ENCODE measurements around the gene PTPDC1.

- RRBS: no CpG with 5 or more reads among the region's 27 CpGs
Observed at GRCh38 chr9:93665614-93666302, 89.4 kb downstream of the PHF2 start.

- RRBS: no CpG with 5 or more reads among the region's 16 CpGs
Observed at GRCh38 chr9:93949791-93950510, 5.2 kb downstream of the BARX1 start.

DNA sequence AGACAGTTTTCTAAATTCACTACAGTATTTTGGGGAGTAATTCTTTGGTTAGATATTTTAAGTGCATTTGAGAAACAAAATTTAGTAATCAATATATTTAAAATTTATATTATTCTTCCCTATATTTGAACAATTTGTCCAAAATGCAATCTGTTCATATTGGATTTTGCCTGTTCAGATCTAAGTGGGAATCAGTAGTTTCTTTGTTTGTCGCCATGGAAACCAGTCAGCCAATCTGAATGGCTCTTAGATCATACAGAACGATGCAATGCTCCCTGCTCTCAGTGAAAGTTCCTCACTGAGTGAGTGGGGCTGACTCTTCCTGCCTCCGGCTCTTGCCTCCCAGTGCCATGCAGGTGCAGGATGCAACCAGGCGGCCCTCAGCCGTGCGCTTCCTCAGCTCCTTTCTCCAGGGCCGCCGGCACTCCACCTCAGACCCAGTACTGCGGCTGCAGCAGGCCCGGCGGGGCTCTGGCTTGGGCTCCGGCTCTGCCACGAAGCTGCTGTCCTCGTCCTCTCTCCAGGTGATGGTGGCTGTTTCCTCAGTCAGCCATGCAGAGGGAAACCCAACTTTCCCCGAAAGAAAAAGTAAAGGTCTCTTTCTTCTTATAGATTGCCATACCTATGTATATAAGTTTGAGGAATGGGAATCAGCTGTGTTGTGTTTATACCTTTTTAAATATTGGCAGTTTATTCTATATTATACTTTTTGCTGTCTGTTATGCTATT is at the start of gene PTPDC1:
PTPDC1 (plus strand) TSS at position 284 of the 729 bp plus-strand sequence.
- RRBS: 98% methylated on average over 7 of the region's 15 CpGs

DNA sequence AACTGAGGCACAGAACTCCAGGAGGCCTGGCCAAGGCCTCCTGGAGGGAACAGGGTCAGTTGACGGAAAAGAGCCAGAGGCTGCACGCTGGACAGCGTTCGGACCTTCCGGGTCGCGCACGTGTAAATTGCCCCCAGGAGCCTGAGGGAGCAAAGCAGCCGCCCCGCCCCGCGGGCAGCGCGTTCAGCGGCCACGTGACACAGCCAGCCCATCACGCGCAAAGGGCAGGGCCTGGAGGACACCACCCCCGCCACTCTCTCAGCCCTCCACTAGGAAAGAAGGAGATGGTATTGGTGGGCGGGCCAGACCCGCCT is 81.4 kb downstream of the PTPDC1 start:
- RRBS: no CpG with 5 or more reads among the region's 21 CpGs

- RRBS: no CpG with 5 or more reads among the region's 3 CpGs
Observed at GRCh38 chr9:94459927-94460484, 85.6 kb downstream of the MFSD14B start.

- RRBS: no CpG with 5 or more reads among the region's 9 CpGs
Observed at GRCh38 chr9:94586819-94587154, 6.8 kb downstream of the FBP2 start.

GRCh38 chr9:94603141-94603856 is 9.7 kb upstream of the FBP2 start:
- RRBS: 3% methylated on average over 6 of the region's 15 CpGs

GRCh38 chr9:94882789-94883323 is 156.4 kb downstream of the AOPEP start:
- RRBS: no CpG with 5 or more reads among the region's 7 CpGs

GRCh38 chr9:94919188-94919851 is 192.8 kb downstream of the AOPEP start:
- RRBS: no CpG with 5 or more reads among the region's 13 CpGs

DNA sequence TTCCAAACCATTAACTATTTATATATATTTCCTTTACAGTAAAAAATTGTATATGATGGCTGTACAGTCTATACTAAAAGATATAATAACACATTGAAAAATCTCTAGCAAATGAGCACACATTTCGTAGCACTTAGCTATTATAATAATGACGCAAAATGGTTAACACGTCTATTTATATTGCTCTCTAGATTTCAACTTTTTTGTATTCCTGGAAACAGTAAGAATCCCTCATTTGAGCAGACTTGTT is 277.1 kb downstream of the AOPEP start:
- RRBS: no CpG with 5 or more reads among the region's 3 CpGs

DNA sequence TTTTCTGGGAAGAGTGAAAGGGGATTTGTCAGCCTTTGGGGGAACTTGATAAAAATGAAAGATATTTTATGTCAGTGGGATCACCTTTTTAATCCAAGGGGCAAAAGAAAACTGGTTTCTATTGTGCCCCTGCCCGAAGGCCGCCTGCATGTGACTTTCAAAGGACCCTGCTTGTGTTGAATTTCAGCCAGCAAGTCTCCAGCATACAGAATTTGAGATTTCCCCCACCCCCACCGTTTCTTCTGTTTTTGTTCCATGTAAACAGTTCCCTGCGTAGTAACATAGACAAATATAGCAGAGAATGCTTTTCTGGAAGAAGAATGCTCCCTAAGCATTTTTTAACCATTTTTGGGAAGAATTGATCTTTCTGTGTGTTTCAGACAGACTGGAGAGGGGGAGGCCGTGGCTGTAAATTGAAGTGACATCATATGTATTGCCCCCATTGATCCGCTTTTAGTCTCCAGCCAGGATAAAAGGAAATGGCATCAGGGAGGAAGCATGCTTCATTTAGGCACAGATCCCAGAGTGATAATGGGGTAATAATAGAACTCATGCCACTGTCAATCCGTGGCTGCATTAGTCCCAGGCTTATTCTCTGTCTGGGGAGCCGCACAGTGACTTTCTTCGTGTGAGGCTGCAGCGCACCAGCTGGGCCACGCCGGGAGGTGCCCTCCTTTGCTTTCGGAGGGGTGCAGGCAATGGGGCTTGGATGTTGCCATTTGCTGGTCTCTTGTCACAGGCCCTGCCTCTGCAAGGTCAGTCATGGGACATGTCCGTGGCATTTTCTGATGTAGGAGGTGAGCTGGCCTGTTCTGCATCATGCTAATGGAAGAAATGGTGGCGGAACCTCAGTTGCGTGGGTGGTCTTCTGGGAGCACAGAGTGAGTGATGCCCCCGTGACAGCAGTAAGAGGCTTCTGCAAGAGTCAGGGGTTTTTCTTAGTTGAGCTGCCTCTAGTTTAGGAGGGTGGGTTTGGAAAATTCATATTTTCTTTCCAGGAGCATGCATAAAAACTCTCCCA is 261.5 kb downstream of the FANCC start:
- RRBS: no CpG with 5 or more reads among the region's 17 CpGs

- RRBS: no CpG with 5 or more reads among the region's 16 CpGs
Observed at GRCh38 chr9:95062372-95063198, 254.9 kb downstream of the FANCC start.

DNA sequence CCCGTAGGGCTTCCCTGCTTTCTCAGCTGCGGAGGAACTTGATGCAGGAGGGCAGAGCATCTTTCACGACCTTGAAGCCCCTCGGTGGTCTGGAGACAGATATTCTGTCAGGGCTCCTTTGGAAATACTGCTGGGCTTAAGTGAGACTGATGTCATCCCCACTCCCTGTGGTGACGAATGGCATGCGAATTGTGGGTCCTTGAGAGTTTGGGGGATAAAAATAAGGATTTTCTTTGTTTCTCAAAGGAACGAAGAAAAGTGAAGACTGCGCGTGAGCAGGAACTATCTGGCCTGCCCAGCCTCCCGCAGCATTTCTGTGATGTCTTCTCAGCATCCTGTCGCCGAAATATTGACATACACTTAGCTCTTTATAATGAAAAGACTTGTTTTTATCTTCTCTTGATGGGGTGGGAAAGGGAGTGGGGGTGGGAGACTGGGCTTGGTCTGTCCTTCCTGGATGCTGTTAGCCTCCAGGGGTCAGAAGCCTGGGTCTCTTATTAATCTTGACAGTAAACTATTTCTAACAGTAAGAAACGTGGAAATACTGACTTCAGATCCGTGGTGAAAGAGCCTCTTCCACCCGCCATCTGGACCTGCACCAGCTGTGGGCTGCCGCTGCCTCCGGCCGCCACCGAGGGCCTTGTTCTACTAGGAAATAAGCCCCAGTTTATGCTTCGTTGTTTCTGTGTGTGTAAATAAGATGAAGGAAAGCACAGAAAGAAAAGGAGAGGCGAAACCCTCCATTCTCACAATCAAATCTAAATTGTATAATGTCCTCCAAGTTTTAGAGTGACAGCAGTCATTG is 239.7 kb downstream of the FANCC start:
- RRBS: no CpG with 5 or more reads among the region's 21 CpGs

GRCh38 chr9:95084228-95084884 is 233.2 kb downstream of the FANCC start:
- RRBS: no CpG with 5 or more reads among the region's 19 CpGs

DNA sequence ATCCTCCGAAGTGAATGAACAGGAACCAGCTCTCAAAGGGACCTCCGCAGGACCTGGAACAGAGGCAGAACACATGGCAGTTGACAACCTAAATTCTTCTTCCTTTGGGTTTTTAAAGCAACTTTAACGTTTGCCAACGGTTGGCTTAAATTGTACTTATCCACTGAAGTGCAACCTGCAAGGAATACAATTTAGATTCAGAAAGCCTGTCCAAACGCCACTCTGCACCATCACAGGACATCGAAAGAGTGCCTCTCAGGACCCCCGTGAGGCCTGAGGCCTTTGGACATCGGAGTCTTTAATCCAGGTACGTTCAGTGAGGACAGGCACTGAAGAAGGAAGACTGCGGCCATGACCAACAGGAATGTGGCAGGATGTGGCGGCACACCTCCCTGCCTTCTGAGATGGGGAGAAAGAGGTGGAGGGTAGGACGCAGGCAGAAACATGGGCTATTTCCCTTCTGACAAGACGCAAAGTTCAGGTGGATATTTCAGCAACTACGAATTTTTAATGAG is 205.9 kb downstream of the FANCC start:
- RRBS: no CpG with 5 or more reads among the region's 14 CpGs

- RRBS: no CpG with 5 or more reads among the region's 12 CpGs
Observed at GRCh38 chr9:95138518-95139076, 178.9 kb downstream of the FANCC start.

- RRBS: no CpG with 5 or more reads among the region's 13 CpGs
Observed at GRCh38 chr9:95425864-95426567, 83.0 kb downstream of the PTCH1 start.

- RRBS: 2% methylated on average over 28 of the region's 67 CpGs
Observed at GRCh38 chr9:95506312-95507065, 2.6 kb downstream of the PTCH1 start.

- RRBS: 77% methylated on average over 2 of the region's 5 CpGs
Observed at GRCh38 chr9:95512602-95513454, 3.8 kb upstream of the PTCH1 start.

GRCh38 chr9:95753625-95754099 is 121.8 kb upstream of the ERCC6L2 start:
- RRBS: no CpG with 5 or more reads among the region's 6 CpGs

Data from GM19240 (cell line).